Endodermal cell (in vitro differentiated cells): ENCODE measurements around the genes STRA6, CSK and MPI.

GRCh38 chr15:74200293-74200861 lies 2.2 kb downstream of the STRA6 start:
- PRO-cap: no peak

DNA sequence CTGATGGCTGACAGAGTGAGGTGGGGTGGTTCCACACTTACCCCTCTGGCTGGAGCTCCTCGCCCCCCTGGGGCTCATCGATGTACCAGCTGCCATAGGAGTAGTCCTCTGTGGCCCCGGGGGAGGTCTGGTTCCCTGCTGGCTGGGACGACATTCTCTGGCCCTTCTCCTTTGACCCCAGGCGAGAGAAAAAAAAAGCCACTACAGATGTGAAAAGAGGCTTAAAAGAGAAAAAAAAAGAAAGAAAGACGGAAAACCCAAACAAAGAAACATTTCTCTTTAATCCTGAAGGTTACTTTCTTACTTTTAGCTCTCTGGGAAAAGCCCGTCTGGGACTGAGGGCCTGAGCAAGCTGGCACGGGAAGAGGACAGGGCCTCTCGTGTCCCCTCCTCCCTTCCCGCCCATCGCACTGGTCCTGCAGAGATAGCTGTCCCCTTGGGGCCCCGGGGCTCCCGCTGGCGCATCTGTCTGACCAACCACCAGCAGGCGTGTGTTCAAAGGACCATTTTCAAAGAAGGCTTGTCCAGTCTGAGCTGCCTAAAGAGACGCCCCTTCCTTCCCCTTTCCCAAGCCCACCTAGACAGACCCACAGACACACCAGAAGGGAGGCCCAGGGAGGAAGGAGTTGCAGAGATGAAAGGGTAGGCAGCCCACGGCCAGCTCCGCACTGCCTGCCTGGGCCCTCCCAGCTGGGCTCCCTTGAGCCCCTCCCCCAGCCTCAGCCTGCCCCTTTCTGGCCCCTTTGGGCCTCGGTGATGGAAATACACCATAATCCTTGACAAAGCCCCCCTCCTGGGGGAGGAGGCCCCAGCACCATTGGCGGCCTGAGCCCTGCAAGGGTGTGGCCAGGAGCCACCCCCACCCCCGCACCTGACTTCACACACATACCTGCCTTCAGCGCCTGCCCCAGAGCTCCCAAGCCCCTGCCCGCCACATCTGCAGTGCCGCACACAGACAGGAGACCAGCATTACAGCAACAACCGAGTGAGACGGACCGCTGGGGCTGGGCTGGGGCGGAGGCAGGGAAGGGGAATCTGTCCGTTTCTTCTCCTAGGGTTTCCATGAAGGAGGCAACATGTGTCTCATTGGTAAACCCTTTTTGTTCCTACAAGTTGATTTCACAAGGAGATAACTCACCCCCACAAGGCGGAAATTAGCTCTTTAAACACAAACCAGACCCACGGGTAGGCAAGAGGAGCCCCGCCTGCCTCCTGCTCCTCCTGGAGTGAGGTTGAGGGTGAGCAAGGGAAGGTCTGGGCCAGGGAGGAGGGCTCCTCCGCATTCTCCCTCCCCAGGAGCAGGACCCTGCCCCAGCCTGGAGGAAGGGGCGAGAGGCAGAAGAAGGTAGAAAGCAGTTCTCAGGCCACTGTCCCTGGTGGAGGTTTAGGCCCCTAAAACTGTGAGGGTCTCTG lies at the start of gene STRA6:
TSS of gene STRA6 (minus strand) at position 674 of the 1,413 bp plus-strand sequence.
- PRO-cap: no peak

- PRO-cap: no peak
Observed at GRCh38 chr15:74222629-74223157, 13.4 kb upstream of the CCDC33 start.

DNA sequence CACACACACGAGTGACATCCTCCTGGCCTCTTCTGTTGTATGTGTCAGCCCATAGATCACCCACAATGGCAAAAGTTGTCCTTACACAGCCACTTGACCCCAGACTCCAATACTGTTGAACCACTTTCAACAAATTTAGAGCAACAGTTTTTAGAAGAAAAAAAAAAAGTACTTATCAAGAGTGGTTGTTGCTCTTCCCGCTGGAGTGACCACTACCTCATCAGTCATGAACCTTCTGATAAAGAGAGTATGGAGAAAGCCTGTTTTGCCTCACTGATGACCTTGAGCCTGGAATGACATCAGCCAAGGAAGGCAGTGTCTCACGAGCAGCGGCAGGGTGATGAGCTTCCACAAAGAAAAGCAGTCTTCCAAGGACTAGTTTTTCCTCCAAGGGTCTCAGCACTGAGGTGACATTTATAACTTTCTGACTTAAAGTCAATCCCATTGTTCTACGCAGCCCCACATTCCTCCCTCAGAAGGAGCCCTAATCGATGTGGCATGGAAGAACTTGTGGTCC lies 1.6 kb upstream of the CYP11A1 start:
- PRO-cap: no peak

DNA sequence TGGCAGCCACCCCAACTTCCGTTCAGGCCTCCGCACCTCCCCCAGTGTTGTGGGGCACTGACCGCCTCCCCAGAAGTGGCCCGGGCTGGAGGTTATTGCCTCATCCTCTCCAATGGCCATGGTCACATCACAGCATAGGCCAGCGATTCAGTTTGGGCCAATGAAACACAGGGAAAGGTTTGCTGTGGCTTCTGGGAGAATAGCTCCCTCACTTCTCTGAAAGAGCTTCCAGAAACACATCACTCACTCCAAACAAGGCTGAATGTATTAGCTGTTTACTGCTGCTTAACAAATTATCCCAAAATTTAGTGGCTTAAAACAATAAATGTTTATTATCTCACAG lies 2.0 kb upstream of the CYP11A1 start:
- PRO-cap: no peak

DNA sequence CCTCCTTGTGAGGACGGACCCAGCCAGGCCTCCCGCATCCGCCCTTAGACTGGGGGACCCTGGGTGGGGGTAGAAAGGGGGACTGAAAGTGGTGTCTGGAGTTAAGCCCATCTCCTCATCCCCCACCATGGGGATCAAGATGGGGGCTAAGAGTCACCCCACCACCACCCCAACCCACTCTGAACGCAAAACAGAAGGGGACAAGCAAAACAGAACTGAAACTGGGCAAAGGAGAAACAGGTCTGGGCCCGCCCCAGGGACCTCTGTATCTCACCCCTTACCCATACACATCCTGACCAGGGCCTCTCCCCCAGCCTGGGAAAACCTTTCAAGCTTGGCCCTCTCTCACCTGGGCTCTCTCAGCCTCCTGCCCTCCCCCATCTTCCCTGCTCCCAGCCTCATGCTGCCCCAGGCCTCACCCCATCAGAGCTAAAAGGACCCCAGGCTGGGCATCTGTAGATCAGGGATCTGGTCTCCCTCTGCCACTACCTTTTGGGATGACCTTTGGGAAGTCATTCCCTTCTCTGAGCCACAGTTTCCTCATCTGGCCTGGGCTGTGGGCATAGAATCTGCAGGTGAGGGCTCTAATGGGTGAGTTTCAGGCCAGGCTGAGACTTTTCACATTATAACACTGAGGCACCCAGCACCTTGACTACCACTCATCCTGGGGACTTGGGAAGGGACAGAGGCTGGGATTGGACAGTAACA lies 30.0 kb upstream of the CYP11A1 start:
- PRO-cap: no peak

DNA sequence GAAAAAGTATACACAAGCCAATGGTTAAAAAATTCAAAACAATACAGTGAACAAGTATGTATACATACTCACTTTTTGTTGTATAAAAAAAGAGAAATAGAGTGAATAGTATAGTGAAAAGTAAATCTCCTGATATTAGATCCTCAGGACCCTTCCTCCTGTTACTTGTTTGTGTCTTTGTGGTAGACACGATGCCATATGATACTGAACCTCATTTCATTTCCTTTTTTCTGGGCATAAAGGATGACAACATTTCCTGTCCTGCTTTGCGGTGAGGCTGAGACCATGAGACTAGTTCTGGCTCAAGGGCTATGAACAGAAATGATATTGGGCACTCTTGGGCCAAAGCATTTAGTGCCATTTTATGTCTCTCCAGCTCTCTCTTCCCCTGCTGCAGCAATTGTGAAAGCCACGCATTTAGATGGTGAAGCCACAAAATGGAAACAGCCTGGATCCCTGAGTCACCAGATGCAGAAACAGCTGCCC lies 29.0 kb upstream of the ARID3B start:
- PRO-cap: no peak

DNA sequence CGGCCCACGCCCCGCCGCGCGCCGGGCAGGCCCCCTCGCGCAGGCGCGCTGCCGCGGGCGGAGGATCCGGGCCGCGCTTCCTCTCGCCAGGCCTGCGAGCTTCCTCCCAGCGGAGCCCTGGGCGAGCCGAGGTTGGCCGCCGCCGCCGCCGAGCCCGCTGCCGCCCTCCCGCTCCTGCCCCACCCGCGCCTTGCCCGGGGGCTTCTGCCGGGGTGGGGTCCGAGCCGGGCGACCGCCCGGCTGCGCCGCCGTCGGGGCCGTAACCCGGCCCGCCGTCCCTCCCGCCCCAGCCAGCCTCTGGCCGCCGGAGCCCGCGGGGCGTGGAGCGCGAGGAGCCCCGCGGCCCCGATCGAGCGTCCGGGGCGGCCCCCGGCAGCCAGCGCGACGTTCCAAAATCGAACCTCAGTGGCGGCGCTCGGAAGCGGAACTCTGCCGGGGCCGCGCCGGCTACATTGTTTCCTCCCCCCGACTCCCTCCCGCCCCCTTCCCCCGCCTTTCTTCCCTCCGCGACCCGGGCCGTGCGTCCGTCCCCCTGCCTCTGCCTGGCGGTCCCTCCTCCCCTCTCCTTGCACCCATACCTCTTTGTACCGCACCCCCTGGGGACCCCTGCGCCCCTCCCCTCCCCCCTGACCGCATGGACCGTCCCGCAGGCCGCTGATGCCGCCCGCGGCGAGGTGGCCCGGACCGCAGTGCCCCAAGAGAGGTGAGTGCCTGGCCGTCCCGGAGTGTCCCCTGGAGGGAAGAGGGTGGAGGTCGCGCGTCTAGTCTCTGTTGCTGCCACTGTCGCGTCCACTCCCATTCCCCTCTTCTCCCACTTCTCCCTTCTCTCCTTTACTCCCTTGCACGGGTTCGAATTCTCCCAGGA lies at the start of gene CSK:
TSS of gene CSK (plus strand) at position 63 of the 865 bp plus-strand sequence.
- PRO-cap: unidirectional peak, plus-strand start at position 93 of the sequence; unidirectional peak, minus-strand start at position 431 of the sequence; unidirectional peak, minus-strand start at position 691 of the sequence

DNA sequence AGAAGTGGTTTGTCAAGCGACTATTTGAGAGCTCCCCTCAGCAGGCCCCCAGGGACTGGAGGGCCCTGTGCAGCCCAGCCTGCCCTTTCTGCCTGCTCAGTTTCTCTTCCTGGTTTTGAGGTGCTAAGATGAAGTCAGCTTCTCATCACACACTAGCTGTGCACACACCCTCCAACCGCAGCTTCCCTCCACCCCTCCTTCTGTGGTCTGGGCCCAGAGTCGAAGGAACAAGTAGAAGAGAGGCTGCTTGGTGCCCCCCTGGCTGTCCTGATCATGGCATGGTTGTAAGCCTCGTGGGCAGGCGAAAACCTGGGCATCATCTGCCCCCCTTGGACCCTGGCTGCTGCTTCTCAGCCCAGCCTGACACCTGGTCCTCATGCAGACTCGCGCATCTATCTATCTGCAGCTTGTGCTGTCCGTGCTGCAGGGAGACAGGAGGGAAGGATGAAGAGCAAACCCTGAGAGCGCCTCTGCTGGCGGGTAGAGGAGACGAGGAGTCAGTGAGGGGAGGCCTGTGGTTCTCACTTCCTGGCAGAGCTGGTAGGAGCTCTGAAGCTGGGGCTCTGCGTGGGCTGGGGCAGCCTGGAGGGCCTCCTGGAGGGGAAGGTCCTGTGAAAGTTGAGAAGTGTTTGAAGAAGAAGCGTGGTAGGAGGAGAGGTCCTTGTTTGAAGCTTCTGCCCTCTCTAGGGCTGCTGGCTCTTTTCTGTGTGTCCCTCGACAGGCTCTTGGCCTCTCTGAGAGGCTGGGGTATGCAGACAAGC lies 5.8 kb downstream of the CSK start:
- PRO-cap: no peak

- PRO-cap: no peak
Observed at GRCh38 chr15:74841965-74842264, 1.0 kb downstream of the ULK3 start.

- PRO-cap: no peak
Observed at GRCh38 chr15:74844200-74844787, 1.3 kb upstream of the ULK3 start.

DNA sequence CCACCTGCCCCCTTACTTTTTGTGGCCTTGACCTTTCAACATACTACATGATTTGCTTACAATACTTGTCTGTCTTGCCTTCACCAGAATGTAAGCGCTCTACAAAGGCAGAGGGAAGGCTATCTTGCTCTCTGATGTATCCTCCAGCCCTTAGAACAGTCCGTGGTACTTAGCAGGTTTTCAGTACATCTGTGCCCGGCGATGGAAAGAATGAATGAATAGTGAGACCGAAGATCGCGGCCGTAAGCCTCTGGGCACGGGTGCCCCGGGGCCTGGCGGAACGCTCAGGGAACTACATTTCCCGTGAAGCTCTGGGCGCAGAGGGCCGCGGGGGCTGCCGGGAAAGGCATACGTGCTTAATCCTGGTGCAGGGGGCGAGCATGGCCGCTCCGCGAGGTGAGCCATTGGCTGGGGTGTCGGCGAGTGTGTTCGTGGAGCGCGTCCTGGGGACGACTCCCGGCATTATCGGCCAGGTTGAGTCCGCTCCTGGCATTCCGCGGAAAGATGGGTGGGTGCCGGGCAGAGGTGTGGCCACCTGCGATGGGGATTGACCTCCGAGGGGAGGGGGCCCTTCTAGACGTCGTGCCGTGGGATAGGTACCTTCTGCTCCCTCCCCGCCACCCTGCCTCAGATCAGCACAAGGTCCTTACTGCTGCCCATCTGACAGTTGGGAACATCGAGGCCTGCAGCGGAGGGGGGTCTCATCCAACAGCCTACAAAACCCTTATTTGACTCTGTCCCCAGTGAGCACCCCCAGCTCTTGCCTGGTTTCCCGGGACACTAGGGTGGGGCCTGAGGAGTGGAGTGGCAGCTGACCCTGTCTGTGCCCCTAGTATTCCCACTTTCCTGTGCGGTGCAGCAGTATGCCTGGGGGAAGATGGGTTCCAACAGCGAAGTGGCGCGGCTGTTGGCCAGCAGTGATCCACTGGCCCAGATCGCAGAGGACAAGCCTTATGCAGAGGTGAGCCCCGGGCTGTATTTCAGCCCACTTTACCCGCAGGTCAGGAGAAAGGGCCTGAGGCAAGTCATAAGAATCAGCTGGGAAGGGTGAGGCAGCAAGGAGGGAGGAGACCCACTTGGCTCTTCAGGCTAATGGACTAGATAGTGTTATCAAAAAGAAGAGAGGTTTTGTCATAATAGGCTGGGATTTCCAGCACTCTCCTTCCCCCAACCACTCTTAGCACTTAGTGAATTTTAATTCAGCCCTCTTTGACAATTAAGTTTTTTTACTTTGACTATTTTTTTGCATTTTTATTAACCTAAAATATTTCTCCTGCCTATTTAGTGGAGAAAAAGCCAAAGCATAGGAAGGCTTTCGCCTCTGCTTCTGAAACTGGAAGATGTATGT lies at the start of gene MPI:
TSS of gene MPI (plus strand) at position 349 of the 1,348 bp plus-strand sequence.
- PRO-cap: unidirectional peak, plus-strand start at position 370 of the sequence; unidirectional peak, minus-strand start at position 624 of the sequence

DNA sequence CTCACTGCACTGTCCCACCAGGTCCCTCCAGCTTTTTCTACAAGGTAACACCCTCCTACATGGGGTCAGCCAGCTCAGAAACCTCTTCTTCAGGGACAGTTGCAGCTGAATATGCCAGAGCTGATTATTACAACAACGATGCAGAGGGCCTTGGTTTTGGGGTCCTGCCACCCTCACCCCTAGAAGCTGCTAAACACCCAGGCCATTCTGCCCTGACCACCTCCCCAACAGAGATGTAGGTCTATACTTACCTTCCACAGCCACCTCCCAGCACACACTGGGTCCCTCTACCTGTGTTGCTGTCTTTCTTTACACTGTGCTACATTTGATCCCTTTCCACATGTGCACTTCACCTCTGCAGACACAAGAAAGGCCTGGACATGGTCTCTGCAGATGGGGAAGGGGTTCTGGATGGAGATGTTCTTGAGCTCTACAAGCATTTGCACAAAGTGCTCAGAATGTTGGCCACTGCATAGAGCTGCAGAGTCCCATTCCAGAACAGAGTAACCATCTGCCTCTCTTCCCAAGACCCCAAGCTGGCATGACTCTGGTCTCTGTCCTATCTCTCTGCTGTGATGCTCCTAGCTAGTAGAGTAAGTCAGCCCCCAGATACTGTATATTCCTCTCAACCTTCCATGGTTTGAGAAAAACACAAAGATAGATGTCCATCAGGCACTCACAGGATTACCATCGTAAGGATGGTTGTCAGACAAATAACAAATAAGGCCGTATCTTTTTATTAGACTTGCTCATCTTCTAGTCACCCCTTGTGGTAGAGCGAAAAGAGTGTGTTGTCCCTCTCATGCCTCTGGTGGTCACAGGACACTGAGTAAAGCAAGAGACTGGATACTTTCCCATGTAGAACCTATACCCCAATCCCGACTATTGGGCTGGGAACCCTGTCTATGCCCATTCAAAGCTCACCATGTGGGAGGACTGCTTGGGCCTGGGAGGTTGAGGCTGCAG lies 6.1 kb downstream of the FAM219B start:
- PRO-cap: no peak

DNA sequence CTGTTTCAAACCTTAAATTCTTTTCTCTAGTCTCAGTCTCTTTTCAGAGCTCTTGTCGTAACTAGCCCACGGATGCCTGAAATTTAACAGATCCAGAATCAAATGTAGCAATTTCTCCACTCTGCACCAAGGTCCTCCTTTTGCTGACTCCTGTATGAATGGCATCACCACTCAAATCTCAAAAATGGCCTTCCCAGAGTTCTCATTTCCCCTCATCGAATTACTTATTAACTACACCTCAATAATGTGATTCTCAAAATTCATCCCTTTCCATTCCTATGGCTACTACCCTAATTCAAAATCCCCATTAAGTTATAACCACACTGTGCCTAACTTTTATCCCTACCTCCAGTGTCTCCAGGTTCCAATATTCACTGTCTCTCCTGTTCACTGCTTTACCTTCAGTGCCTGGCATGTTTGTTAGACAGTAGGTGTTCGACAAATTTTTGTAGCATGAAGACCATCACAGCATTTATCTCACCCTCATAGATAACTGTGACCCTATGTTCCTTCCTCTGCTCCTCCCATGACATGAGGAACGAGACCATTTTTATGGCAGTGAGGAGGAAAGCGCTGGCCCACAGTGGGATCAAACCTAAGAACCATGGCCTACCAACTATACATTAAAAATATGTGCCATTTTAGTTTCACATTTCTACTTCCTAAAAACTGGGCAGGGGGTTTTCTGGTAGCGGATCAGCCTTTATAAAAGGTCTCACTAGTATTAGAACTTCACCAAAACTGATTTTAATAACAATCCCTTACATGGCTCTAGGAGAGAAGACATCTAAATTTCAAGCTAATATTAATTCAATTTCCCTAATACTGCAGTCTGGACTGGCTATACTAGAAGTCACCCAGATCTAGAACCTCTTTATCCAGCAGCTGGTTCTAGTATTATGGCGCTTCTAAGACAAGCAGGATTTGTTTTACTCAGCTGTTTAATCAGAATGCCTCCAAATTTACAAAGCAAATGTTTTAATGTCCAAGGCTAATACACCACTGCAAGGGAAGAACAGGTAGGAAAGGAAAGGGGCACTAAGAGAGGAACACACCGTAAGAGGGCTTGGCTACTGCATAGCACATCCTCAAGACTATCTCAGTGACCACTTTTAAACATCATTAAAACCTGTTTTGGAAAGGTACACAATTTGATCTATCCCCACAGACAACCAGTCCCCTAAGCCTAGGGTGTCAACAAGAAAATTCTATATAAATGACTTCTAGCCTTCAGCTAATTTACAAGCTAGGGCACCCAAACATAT lies 12.6 kb upstream of the FAM219B start:
- PRO-cap: no peak

DNA sequence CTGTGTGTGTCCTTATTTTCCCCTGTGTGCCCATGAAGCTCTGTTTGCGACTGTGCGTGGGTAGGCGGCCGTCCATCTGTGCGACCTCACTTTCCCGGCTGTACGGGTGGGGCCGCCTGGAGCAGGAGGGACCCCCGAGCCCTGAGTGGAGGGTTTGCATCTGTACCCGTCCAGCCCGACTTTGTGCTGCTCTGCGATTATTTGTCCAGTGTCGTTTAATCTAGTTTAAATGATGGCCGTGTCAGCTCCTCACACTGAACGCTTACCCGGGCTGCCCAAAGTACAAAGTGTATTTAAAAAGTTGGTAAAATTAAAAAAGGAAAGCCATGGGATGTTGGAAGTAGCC lies 306 bp downstream of the PPCDC start:
- PRO-cap: no peak

DNA sequence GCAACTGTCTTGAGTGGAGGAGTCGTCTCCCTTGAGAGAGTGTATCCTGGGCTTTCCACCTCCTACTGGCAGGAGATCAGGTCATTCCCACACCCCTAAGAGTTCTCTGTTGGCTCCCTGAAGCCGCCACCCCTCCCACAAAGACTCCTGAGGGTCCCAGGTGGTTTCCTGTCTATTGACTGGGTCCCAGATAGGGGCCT lies 1.7 kb downstream of the C15orf39 start:
- PRO-cap: no peak

DNA sequence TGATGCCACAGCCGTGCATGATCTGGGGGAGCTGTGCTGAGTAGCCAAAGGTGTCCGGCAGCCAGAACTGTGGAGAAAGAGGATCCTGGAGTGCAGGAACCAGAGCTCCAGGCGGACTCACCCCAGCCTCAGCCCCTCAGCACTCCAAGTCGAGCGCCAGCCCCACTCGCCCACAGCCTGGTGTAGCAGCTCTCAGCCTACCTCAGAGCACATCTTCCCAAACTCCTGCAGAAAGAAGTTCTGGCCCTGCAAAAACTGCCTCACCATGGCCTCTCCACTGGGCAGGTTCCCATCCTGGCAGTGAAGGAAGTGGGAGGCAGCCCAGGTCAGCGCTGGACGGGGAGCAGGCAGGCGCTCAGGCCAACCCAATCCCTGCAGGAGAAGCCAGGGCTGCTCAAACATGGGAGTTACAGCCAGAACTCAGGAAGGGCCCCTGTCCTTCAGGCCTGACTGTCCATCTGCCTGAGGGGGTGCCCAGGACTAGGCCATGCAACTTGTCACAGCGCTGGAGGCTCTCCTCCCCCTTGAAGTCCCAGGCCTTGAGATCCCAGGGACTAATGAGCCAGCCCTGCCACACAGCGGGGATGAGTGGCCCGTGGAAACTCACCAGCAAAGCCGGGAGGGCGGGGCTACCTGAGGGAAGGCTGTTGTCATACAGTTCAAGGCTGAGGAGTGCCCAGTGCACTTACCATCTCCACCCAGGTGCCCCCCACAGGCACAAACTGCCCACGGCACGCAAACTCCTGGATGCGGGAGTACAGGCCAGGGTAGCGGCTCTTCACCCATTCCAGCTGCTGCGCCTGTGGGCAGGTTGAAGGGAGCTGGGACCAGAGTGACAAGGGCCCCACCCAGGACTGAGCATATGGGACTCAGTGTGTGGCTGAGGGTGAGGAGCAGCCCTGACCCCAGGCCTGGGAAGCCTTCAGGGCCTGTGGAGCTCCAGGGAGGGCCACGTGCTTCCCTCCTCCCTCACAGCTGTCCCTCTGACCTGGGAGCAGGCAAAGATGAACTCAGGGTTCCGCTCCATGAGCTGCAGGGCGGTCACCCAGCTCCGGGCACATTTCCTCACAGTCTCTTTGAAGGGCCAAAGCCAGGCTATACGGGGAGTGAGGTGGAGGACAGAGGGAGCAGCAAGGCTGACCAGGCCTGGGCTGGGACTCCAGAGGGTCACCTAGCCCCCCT lies 6.4 kb downstream of the MAN2C1 start:
- PRO-cap: no peak

DNA sequence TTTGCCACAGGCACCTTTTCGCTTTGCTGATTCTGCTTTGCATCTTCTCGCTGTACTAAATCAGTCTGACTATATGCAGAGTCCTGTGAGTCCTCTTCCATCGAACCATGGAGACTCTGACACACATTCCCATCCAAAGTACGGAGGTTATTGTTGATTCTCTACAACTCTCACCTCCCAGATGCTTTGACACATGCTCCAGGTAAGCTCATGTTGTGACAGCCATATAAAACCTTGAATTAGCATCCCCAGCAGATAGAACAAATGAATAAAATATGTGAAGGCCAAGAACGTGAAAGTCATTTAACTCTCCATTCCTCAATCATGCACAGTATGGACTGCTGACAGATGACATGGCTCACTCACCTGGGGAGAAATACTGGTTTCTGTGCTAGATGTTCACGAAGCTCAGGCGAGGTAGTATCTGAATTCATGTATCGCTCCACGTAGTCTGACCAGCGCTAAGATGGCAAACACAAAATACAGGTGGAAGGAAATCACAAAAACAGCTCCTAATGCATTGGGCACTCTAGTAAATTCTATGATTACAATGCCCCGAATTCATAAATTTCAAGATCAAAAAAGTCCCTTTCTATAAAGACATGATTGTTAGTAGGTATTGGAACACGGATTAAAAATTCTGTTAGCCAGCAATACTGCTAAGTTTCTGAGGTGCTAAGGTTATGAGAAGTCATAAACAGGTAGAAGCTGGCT lies 12.0 kb upstream of the MAN2C1 start:
- PRO-cap: no peak

DNA sequence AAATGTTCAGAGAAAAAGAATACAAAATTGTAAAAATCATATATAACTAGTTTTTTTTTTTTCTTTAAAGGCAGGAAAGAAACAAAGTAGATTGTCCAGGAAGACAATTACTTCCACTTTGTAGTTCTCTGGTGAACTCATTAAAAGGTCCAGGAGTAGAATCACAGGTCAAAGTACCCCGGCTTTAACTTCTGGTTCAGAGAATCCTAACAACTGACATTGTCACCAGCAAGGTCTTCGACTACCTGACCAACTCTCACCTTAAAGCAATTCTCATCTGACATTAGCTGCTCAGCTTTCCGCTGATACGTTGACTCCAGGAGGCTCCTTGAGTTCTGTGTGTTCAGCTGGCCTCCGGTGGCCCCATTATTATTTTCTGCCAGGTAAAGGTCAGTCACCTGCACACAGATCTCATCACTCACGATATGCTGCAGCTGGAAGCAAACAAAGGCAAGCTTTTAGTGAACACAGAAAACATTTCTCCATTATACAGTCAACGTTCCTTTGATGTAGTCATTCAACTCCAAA lies 15.7 kb upstream of the MAN2C1 start:
- PRO-cap: no peak

GRCh38 chr15:75452868-75453806 lies 1.6 kb upstream of the SIN3A start:
- PRO-cap: bidirectional peak, plus-strand start at chr15:75453355, minus-strand start at chr15:75453068